ENCODE data around the genes PRAMEF4, PRAMEF9 and PDPN.

- PRO-cap: no peak
Measured at GRCh38 chr1:12477626-12479012, 139.9 kb downstream of the DHRS3 start.

DNA sequence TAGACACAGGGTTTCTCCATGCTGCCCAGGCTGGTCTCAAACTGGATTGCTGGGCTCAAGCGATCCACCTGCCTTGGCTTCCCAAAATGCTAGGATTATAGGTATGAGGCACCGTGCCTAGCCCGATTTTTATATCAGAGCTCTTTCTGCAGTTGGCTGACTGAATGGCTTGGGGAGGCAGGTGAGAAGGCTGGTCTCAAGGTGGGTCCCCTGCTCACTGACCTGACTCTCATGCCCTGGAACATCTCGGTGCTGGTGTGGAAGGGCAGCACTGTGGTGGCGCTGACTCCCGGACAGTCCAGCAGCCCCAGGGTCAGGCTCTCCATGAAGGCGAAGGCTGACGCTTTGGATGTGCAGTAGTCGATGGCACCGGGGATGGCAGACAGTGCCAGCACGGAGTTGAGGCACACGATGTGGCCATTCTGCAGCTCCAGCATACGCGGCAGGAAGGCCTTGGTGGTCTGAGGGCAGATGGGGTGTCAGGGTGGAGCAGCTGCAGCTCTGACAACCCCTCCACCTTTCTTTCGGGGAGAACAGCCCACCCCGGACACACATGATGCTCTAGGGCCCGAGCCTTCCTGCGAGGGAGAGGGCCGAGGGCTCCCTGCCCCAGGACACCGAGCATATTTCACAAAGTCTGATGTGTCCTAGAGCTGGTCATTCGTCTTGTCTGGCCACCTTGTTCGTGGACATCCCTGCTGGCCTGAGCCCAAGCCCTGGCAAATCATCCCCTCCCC is 39.3 kb downstream of the DHRS3 start:
- PRO-cap: no peak

DNA sequence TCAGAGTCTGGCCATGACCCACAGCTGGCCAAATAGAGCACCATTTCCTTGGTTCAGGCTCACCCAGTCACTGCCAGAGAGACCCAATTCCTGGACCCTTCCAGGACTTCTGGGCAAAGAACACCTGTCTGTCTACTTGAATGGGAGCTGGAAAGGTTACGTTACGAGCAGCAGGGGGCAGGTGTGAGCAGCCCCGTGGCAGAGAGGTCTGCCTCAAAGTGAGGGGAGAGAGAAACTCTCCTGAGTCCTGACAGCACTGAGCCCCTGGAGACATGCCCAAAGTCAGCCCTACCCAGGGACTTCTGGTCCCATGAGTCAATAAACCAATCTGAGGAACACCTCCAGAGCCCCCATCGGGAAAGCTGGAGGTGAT is 16.8 kb downstream of the DHRS3 start:
- PRO-cap: no peak

- PRO-cap: no peak
Measured at GRCh38 chr1:12618956-12619803, 1.2 kb upstream of the DHRS3 start.

DNA sequence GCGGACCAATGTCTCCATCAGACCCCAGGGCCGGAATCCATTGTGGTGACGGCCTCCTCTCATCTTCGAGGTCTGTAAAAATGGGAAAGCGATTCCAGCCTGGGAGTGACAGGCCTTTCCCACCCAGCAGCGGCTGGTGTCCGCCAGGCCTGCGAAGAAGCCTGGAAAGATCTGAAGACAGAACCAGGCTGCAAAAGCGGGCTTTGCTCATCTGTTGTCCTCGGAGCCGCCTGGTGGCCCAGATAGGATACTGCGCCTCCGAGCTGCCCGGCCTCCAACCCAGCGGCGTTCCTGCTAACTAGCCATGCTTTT is 1.8 kb upstream of the DHRS3 start:
- PRO-cap: no peak

DNA sequence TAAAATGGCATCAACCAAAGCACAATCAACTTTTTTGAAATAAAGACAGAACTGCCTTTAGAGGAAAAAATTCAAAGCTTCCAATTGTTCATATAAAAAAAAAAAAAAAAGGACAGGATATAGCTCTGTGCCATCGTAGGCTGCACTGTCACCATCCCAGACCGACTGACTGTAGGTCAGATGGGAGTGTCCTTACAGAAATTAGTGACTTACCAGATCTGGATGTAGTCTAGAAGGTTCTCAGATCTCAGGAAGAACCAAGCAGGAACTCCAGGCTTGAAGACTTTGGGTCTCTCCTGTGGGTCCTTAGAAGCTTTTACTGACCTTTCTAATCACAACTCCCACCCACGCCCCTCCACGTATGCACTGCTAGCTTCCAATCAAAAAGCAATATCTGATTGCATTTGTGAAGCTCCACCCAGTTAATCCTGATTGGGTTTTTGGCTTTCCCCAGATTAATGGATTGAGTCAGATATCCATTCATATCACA is at the start of gene PRAMEF4:
Gene PRAMEF4, minus strand, starts transcription at position 268 of the 490 bp plus-strand sequence.
- PRO-cap: no peak

DNA sequence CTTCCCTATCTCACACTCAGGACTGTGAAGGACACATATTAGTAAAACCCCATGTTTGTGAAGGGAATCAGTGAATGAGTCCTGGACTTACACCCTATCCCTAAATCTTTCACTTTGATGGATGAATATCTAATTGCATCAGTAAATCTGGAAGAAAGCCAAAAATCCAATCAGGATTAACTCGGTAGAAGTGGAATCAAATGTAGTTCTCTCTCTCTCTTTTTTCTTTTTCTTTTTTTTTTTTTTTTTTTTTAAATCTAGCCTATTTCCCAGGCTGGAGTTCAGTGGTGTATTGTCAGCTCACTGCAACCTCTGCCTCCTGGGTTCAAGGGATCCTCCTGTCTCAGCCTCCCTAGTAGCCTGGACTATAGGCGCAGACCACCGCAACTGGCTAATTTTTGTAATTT is at the start of gene PRAMEF9:
Gene PRAMEF9, plus strand, starts transcription at position 202 of the 407 bp plus-strand sequence.
- PRO-cap: no peak

- PRO-cap: no peak
Measured at GRCh38 chr1:13438187-13438484, 27.9 kb downstream of the PRAMEF20 start.

GRCh38 chr1:13487204-13487982 is 26.4 kb downstream of the LRRC38 start:
- PRO-cap: no peak

DNA sequence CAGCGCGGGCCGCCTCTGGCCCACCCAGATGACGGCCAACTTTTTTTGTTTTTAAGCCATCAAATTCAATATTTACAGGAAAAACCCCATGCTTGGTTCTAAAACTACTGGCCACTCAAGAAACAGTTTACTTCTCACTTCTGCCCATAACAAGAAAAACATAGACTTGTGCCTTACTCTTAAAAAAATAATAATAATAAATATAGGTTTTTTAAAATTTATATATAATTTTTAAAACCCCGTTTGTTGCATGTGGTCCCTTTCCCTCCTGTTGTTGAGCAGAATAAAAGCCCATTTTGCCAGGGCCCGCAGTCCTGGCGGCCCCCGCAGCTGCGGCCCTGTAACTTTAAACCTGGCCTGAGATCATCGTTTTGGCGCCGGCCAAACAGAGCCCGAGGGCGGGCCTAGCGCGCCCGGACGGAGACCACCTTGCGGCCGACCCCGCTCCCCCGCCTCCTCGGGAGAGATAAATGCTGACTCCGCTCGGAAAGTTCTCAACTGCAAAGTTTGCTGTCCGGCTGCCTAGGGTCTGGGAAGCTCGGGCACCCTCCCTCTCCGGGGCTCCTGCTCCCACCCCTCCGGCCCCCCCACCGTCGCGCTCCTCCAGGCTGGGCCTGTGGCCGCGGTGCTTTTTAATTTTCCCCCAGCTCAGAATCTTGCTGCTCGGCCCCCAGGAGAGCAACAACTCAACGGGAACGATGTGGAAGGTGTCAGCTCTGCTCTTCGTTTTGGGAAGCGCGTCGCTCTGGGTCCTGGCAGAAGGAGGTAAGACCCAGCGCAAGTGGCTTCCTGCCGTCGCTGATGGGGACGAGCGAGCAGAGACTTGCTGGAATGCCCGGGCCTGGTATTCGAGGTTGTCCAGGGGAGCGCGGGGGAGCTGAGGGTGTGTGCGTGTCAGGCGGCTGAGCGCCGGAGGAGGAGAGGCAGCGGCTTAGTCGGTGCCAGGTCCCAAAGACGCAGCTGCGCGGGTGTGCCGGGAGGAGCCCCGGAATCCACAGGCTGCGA is at the start of gene PDPN:
Gene PDPN, plus strand, starts transcription at position 497 of the 1,005 bp plus-strand sequence.
- PRO-cap: no peak

DNA sequence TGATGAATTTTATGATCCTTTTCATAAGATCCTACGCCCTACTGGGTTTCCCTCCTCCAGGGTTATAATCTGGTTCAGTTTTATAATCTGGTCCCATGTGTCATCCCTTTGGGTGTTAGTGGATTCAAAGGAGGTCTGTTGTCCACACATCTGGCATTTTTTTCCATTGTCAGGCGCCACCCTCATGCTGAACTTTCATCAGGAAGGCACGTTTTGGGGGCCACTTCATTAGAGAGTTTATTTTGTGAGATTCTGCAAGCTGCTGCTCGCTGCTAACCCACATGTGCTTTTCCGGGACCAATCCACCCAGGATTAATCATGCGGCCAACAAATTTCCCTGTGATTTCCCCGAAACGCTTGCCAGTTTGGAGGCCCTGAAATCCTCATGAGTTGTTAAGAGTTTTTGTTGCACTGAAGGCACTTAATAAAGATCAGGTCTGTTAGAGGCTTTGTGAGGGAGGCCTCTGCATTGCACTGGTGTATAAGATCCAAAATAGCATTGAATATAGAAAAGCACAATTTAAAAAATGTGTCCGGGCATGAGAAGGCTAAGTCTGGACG is 2.3 kb downstream of the PDPN start:
- PRO-cap: no peak

DNA sequence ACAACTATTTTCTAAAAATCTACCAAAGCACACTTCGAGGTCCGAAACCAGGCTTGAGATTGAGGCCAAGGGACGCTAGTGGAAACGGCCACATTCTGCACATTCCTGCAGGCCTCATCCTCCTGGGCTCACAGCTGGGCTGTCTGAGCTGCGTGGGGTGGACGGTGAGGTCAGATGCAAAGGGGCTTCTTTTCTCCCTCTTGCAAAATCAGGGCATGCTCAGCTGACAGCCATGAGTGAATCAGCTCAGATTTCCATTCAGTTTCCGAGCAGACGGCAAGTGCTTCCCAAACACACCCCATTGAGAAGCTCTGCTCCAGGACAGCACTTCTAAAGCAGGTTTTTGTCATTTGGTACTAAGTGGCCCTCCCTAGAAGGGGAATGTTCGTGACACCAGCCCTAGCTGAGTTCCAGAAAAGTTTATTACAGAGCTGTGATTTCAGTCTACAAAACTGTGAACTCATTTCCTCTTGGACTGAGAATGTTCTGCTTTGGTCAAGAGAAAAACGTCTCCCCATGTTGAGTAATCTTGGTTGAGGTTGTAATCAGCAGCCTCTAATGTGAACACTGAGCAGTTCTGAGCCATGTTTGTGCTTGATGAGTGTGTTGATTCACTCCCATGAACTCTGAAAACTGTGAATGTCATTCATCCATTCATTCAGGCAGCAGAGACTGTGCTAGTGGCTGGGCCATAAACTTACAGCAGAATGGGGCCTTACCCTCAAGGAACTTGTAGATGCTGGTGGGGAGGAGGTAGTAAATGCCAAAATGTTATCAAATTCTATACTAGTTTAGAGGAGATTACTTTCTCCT is 10.1 kb downstream of the PDPN start:
- PRO-cap: no peak

- PRO-cap: no peak
Measured at GRCh38 chr1:13731972-13732198, 31.9 kb downstream of the PRDM2 start.

DNA sequence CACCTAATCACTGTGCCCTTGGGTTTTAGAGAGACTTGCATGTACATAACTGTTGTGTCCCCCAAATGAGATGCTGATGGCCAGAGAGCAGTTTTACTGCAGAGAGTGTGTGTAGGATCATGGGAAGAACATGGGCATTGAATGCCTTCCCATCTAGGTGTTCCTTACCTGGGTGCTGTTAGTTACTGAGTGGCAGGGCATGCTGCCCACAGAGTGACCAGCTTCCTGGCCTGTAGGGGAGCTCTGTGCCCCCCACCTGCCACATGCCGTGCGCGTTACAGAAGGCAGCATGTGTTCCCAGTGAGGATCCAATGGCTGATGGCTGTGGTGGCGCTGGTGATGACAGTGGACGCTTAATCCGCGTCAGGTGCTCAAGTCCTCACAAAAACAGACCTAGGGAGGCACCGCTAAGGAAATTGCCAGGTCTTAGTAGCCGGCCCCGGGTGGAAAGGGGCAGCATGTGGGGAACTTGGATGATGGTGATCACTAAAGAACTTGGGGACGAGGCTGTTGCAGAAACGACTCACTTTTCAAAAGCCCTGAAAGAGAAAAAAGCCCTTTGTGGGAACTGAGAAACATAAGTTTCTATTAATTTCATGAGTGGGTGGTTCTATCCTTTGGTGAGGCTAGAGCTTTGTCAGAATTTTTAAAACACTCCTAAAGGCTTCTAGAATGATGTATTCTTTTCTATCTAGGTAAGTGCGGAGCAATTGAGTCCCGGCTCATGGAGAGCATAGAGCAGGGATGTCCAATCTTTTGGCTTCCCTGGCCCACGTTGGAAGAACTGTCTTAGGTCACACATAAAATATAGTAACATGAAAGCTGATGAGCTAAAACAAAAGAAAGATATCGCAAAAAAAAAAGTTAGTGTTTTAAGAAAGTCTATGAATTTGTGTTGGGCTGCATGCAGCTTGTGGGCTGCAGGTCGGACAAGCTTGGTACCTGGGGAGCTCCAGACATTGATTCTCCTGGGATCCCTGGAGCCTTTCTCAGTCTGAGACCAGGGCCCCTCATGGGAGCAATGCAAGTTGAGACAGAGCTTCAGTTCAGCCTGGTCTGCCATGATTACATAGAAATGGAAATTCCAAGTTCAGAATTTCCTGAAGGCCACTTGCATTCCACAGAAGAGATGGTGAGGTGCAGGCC is 93.4 kb downstream of the PRDM2 start:
- PRO-cap: no peak

DNA sequence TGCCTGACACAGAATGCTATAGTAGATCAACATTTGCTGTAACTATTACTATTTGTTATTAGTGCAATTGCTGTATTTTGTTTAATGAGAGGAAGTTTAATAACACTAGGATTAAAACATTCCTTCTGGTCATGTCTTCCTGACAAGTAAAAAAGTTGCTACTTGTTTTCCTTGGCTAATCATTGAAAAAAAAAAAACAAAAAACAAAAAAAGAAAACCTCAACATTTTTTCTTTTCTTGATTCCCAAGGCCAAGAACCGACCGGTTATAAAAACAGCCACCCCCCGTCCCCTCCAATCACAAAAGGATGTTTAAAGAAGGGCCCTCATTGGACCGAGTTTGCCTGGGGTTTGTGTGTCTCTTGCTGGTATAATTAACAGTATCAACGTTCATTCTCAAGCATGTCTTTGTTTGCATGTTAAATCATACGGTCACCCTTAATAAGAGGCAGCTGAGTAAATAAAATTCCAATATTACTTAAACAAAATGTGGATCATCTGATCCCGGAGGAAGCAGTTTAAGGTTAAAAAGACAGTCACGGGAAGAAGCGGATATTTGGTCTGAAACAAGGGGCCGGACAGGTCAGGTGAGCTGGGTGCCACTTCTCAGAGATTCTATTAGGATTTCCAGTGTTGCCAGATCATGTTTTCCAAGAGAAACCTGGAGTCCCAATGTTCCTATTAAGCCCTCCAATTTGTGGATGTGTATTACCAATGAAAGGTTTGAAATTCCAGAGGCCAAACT is 201.0 kb downstream of the PRDM2 start:
- PRO-cap: no peak

GRCh38 chr1:14254222-14254590 is 344.3 kb upstream of the KAZN start:
- PRO-cap: no peak

- PRO-cap: no peak
Measured at GRCh38 chr1:14258937-14259849, 339.3 kb upstream of the KAZN start.

GRCh38 chr1:14553972-14554282 is 44.6 kb upstream of the KAZN start:
- PRO-cap: no peak

GRCh38 chr1:14698866-14699713 is 100.6 kb downstream of the KAZN start:
- PRO-cap: no peak

DNA sequence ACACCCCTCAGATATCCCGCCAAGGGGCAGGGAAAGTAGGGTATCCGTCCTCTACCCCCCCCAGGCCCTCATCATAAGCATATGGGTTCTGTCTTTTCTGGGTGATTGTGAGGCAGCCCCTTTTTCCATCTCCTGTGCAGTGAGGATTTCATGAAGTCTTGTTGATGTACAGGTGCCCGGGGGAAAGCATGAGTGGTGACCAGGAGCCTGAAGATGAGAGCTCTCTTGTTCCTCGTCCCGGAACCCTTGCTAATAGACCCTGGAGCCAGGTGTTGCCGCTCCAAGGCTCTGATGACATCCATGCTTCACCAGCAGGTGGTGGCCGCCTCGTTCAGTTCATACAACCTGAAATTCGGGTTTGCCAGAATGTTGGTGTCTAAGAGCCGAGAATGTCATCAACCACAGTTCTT is 235.0 kb downstream of the KAZN start:
- PRO-cap: no peak

Measured in osteocyte (in vitro differentiated cells).